ENCODE measurements around the genes SYNCRIP, RNGTT and GABRR2.

- PRO-cap: no peak
These were observed 28.5 kb downstream of the RWDD2A start for GRCh38 chr6:83221672-83221989.

GRCh38 chr6:83291636-83292237, 98.6 kb downstream of the RWDD2A start:
- PRO-cap: no peak

GRCh38 chr6:83976464-83976807, 57.1 kb upstream of the MRAP2 start:
- PRO-cap: no peak

DNA sequence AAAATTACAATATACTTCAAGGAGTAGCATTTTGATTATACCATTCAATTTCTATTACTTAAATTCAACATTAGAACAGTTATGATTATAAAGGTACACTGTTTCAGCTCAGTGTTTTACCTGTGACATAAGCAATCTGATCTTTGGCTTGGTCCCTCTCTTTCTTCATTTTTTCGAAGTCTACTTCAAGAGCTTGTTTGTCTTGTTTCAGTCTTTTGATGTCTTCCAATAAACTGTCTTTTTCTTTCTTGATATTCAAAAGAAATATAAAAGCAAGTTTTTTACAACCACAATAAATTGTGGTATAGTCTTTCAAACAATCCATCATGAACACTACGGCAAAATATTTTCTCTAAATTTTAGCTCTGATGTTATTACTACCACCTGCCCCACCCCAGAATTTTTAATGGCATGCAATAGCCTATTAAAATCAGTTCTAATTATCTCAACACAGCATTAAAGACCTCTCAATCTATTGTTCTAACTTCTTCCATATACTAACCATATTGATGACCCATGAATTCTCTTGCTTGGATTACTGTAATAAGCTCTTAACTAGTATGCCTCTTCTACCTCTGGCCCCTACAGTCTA, 64.3 kb downstream of the CEP162 start:
- PRO-cap: no peak

- PRO-cap: no peak
These were observed 708 bp upstream of the NT5E start for GRCh38 chr6:85449279-85449471.

- PRO-cap: no peak
These were observed 11.3 kb downstream of the NT5E start for GRCh38 chr6:85461012-85461687.

- PRO-cap: bidirectional peak, plus-strand start at chr6:85643083, minus-strand start at chr6:85643317
These were observed at the start of gene SYNCRIP for GRCh38 chr6:85642755-85643476. TSS of gene SYNCRIP (minus strand) at chr6:85642886.

- PRO-cap: no peak
These were observed 2.6 kb upstream of the SYNCRIP start for GRCh38 chr6:85645197-85645693.

DNA sequence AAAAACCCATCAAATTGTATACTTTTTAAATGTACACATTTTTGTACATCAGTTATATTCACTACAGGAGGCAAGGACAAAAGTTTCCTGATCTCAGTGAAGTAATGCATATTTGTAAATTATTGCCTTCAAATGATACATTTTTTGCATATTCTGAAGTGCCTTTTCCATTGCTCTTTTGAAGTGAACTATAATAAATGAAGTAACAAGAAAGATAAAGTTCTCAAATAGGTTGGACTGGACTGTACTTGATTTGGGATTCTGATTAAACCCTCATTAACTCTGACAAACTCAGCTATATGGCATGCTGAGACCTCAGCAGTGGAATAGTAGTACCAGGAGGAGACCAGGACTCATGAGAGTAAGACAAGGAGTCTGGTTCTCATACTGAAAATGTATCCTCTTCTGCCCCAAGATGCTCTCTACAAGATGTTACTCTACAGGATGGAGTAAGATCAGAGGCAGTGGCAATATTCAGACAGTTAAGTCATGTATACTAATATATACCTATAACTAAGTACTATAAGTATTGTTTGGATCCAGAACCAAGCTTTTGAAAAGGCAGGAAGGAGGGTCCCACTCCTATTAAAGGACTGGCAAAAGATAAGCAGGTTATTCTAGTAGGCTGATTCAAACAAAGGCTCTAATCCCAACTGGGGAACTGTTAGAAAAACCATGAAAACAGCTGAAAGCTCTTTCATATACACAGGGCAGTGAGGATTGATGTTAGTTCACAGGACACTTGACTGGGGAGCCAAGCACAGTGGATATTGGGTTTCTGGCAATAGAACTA, 31.9 kb upstream of the SYNCRIP start:
- PRO-cap: no peak

GRCh38 chr6:87408530-87408975, 781 bp downstream of the CFAP206 start:
- PRO-cap: no peak

- PRO-cap: no peak
These were observed 11.1 kb downstream of the SLC35A1 start for GRCh38 chr6:87483736-87484439.

DNA sequence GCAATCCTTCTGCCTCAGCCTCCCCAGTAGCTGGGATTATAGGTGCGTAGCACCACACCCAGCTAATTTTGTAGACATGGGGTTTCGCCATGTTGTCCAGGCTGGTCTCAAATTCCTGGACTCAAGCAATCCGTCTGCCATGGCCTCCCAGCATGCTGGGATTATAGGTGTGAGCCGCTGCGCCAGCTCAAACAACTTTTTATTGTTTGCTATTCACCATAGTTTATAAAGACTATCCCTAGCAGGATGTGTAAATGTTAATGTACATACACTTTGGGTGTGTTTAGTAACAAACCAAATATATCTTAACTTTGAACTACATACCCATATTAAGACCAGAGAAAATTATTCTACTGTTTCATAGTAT, 22.3 kb downstream of the SLC35A1 start:
- PRO-cap: no peak

- PRO-cap: no peak
These were observed 5.2 kb downstream of the AKIRIN2 start for GRCh38 chr6:87696892-87697274.

GRCh38 chr6:87700540-87701458, 1.2 kb downstream of the AKIRIN2 start:
- PRO-cap: bidirectional peak, plus-strand start at chr6:87701271, minus-strand start at chr6:87700868

DNA sequence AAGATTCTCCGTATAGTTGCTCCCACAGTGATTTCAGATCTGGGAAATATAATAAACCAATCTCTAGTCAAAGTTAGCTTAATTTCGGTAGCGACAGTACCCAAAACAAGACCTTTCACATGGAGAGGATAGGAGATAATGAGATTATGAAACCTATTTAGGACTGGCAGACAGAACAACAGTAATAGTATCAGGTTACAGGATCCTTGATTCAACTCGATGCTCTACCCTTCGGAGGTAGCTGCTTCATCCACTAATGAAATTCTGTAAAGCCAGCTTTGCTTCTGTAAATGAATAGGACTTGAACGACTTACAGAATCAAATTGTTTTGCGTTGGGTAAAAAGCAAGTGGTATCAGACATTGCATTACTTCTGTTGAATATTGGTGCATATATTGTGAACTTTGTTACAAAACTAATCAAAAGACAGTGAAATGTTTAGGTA, 580 bp upstream of the AKIRIN2 start:
- PRO-cap: no peak

GRCh38 chr6:88962897-88964093, at the start of gene RNGTT:
TSS of gene RNGTT (minus strand) at chr6:88963618.
- PRO-cap: unidirectional peak, plus-strand start at chr6:88963373; bidirectional peak, plus-strand start at chr6:88963879, minus-strand start at chr6:88963526

GRCh38 chr6:89164026-89164733, 18.3 kb downstream of the PM20D2 start:
- PRO-cap: no peak

DNA sequence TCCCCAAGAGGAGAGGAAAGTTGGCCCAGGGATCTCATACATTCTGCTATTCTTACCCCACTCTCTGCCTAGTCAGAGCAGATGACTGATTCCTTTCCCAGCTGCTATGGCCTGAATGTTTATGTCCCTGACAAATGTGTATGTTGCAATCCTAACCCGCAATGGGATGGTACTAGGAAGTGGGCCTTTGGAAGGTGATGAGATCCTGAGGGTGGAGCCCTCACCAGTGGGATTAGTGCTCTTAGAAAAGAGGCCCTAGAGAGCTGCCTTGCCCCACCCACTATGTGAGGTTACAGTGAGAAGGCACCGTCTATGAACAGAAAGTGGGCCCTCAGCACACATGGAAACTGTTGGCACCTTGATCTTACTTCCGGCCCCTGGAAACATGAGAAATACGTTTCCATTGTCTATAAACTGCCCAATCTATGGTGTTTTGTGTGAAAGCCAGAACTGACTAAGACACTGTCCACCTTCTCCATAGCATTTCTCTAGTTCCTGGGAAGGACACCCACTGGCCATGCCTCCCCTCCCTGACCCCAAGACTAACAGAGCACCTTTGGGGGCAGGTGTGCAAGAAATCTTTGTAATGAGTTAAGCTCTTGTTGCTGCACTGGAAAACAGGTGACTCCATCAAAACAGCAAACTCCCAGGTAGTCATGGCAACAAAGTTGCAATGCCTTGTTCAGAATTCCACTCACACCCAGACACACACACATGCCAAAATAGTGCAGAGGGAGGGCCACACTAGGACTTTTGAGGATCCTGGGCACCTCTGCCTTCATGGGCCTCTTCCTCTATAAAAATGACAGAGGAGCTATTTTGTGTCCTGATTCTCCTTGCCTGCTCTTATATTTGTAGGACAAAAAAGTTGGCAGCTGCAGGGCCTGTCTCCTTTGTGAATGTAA, 16.2 kb downstream of the GABRR2 start:
- PRO-cap: no peak

GRCh38 chr6:89315087-89315608, at the start of gene GABRR2:
TSS of gene GABRR2 (minus strand) at chr6:89315299.
- PRO-cap: no peak

DNA sequence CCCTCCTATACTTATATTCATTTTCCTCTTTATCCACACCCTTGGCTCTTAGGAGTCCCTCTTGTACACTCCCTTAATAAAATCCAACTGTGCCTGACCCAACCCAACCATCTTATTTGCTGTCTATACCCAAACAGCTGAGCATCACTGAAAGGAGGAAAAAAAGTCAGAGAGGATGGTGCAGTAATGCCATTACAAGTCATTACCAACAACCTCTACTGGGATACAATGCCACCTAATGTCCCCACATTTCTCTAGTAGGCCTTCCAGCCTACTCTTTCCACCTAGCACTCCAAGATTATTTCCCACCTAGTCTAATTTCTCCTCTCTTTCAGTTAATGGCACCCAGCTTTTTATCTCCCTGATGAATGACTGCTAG, 8.1 kb downstream of the UBE2J1 start:
- PRO-cap: no peak

All from progenitor cell of endocrine pancreas (in vitro differentiated cells).